Body of pancreas (tissue), 2 donors: ENCODE results near the genes ZIK1, ZNF211, SLC27A5 and CHMP2A.

DNA sequence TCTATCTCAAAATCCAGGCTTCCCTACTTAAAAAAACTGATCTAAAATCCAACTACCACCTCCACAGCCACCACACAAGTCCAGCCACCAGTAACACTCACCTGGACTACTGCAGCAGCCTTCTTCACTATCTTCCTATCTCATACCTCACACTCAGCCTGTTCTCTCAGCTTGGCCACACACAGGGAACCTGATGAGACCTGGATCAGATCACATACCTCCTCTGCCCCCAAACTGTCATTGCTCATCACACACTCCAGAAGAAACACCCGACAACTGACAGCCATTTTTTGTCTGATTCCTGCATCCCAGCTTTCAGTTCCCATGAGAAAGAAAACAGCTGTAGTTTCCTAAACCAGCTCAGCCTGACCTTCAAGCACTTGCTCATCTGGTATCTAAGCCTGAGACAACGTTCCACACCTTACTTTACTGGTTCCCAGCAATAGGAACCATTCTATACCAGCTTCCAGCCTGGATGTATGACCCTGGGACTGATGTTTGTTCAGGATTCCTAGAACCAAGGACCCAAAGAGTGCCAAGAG, 1.2 kb downstream of the ZNF416 start:
- PRO-cap: no peak
- RAMPAGE, long total RNA, 2 experiments: no peak in any of the 2 experiments

- PRO-cap: bidirectional peak, plus-strand start at chr19:57584145, minus-strand start at chr19:57583940
- RAMPAGE, long total RNA, 2 experiments: no peak in any of the 2 experiments
These were observed at the start of gene ZIK1 for GRCh38 chr19:57583202-57584483. ZIK1 (plus strand) TSS chr19:57584145.

DNA sequence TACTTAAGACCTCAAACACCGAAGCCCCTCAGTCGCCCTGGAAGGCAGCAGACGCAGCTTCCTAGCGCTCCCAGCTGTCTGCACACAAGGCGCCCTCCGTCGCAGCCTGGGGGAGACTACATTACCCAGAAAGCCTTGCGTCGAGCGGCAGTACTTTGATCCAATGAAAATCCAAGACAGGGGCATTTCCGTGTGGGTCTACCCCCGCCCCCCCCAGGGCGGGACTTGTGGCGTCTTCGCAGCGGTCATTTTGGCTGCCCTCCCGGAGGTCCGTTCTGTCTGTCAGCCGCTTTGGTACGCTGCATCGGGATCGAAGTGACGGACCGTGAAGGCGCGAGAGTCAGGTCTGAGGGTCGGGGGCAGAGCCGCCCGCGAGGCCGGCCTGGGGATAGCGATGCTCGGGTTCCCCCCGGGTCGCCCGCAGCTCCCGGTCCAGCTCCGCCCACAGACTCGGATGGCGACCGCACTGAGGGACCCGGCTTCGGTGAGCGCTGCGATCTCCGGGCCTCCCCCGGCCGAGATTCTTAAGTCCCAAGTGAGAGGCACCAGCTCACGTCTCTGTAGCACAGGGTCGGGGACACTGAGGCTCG, at the start of gene ZNF211:
TSS of gene ZNF211 (plus strand) at position 216 of the 590 bp plus-strand sequence.
- PRO-cap: bidirectional peak, plus-strand start at position 241 of the sequence, minus-strand start at position 118 of the sequence; unidirectional peak, plus-strand start at position 447 of the sequence
- RAMPAGE, long total RNA, 2 experiments: start-site peak on the plus strand in 2 of 2 experiments, centred at positions 229 to 230 of the sequence, 42 to 64 reads per replicate

DNA sequence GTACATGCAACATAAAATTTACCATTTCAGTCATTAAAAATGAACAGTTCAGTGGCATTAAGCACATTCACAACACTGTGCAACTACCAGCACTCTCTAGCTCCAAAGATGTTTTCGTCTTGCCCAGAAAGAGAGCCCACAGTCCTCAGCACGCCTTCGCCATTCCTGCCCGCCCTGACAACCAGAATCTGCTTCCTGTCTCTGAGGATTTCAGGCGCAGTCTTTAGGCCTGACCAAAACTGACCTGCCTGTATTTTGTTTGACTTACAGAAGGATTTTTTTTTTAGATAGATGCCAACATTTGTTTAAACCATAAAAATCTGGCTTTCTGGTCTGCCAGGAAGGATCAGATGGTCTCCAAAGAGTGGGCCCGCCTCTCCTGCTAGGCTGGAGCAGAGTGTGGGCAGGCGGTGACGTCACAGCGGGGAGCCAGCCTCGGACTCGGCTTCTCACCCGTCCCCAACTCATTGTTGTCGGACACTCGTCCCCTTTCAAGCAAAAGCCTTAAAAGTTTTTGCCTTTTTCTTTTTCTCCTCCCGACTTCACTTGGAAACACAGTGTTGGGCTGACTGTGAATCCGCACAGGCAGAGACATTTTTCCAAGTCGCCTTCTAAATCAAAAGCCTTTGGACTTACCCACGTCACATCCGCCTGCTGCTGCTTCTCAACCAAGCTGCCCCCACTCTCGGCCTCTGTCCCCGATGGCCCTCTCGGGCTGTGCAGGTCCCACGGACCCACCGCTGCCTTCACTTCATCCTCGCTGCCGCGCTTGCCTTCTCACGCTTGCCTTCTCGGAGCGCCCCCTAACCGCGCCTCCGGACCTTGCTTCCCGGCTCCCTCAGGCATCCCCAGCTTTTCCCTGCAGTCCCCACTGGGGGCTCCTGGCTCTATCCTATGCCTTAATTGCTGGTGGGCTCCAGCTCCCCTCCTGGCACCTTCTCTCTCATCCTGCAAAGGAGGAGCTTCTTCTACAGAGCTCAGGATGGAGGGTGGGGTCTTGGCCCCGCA, 4.2 kb upstream of the ZNF135 start:
- PRO-cap: no peak
- RAMPAGE, long total RNA, 2 experiments: start-site peak on the minus strand in 1 of 2 experiments, centred at position 777 of the sequence, 6 reads per replicate

- PRO-cap: no peak
- RAMPAGE, long total RNA, 2 experiments: no peak in any of the 2 experiments
These were observed 20.8 kb upstream of the ZNF8 start for GRCh38 chr19:58257648-58258684.

DNA sequence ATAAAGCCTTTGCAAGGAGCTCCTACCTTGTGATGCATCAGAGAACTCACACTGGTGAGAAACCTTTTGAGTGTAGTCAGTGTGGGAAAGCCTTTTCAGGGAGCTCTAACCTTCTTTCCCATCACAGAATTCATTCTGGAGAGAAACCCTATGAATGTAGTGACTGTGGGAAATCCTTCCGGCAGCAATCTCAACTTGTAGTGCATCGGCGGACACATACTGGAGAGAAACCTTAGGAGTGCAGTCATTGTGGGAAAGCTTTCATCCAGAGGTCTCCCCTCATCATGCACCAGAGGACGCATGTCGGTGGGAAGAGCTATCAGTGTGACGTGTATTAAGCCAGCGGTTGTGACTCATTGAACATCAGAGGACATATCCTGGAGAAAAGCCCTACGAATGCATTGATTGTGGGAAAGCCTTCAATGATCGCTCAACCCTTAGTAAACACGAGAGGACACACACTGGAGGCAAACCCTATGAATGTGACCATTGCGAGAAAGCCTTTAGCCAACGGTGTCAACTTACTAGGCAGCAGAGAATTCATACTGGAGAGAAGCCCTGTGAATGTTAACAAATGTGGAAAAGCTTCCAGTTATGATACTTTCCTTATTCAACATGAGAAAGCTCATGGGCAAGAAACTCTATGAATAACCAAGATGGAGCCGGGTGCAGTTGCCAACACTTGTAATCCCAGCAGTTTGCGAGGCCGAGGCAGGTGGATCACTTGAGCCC, 16.1 kb upstream of the ZNF8 start:
- PRO-cap: no peak
- RAMPAGE, long total RNA, 2 experiments: start-site peak on the plus strand in 1 of 2 experiments, centred at position 186 of the sequence, 10 reads per replicate

DNA sequence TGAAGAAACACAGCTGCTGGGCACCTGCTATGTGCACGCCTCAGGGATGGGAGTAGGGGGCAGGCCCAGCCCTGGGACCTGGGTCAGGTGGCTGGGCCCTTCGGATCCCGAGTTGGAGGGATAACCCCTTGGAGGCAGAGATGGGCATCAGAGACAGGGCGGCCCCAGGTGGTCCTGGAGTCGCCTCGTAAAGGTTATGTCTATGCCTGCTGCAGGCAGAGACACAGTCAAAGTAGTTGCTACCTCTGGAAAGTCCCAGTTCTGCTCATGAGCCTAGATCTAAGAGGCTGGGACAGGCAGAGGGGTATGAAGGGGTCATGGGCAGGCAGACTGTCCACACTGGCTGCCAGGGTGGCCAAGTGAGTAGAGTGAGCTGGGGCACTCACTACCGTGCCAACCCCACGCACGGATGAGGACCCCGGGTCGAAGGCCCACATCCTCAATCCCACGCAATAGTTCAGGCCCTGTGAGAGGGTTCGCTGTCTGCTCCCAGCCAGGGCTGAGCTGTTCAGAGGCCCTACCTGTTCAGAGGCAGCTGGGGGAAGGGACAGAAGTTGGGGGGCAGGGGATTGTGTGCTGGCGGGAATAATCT, 1.3 kb upstream of the RPS5 start:
- PRO-cap: no peak
- RAMPAGE, long total RNA, 2 experiments: no peak in any of the 2 experiments

DNA sequence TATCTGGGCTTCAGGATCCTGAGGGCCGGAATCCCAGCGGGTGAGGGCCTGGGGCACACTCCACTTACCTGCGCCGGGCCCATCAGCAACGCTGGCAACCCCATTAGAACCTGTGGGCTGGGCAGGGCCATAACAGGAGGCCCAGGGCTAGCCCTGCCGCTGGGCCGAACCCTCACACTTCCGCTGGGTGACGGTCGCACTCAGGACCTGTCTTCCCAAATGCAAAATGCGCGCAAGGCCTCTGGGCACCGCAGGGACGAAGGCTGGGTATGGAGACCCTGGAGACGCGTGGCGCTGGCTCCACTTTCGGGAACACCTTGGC, 301 bp downstream of the ZNF132 start:
- PRO-cap: no peak
- RAMPAGE, long total RNA, 2 experiments: no peak in any of the 2 experiments

DNA sequence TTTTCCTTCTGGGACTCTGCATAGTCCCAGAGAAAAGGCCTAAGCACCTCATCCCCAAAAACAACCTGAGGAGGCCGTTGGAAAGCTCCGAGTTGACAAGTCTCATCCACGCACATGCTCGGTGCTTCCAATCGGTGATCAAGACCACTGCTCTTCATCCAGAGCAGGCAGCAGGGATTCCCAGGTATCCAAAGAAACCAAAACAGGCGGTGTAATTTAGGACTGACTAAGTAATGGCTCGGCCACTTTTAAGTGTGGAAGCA, 1.2 kb upstream of the ZNF446 start:
- PRO-cap: no peak
- RAMPAGE, long total RNA, 2 experiments: no peak in any of the 2 experiments

- PRO-cap: no peak
- RAMPAGE, long total RNA, 2 experiments: no peak in any of the 2 experiments
These were observed at the start of gene SLC27A5 for GRCh38 chr19:58511820-58512409. SLC27A5 (minus strand) TSS chr19:58511992.

- PRO-cap: no peak
- RAMPAGE, long total RNA, 2 experiments: no peak in any of the 2 experiments
These were observed 3.1 kb downstream of the CHMP2A start for GRCh38 chr19:58551470-58552538.

DNA sequence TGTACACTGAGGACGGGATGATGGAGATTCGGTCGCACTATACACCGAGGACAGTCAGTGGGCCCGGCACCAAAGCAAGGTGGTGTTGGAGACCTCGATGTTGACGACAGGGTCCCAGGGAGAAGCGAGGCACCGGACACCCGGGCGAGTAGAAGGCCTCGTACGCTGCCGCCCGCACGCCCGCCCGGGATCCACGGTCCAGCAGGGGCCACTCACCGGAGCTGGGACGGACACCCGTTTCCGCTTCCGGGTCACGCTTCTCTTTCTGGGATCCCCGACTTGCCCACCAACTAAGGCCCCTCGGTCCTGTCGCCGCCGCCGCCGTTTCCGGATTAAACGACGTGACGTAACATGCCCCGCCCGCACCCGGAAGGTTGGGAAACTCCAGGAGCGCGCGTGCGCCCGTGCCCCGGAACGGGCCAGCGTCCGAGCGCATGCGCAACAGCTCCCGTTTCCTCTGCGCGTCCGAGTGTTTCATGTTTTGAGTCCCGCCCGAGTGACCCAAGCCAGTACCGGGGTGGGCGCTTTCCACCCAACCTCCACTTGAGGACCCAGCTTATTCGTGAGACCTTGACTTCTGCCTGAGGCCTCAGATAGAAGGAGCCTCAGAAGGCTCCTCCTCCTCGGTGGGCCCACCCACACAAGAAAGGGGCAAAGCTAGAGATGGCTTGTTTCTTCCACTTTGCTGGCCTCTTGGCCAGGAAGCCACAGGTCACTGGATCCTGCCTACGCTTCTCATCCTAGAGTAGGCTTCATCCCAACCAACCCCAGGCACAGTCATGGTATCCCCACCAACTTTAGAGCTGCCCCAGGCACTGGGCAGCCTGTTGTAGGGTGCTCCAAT, at the start of gene CHMP2A:
TSS of gene CHMP2A (minus strand) at position 334 of the 844 bp plus-strand sequence.
- PRO-cap: bidirectional peak, plus-strand start at position 477 of the sequence, minus-strand start at position 327 of the sequence
- RAMPAGE, long total RNA, 2 experiments: start-site peak on the minus strand in 2 of 2 experiments, centred at positions 245 to 256 of the sequence, 198 to 620 reads per replicate

DNA sequence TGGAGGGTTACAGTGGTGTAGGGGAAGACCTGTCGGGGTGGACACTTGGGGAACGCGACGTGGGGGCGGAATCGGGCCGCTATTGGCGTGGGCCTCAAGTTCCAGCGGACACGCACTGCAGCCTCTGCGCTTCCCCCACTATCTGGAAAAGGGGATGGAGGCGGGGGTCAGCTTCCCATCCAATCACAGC, 939 bp upstream of the UBE2M start:
- PRO-cap: bidirectional peak, plus-strand start outside the sequence, minus-strand start at position 140 of the sequence
- RAMPAGE, long total RNA, 2 experiments: no peak in any of the 2 experiments

DNA sequence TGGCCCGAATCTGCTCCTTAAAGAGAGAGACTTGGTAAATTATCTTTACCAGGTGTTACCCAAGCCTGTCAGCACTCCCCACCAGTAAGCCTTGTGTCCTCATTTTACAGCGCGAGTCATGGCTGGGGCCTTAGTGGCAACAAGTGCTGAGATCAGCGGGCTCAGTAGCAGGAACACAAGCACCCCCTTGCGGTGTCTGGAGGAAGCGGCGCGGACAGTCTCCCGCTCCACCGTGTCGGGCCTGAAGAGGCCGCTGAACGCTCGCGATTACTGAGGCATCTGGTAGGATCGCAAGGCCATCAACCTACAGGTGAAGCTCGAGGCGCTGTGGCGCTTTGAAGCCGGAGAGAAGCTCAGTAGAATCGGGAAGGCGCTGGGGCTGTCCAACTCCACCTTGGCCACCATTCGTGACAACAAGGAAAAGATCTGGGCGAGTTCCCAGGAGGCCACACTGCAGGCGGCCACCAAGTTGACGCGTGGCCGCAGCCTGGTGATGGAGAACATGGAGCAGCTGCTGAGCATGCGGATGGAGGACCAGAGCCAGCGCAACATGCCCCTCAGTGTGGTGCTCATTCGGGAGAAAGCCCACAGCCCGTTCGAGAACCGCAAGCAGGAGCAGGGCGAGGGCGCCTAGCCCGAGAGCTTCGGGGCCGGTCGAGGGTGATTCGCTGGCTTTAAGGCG, 8.1 kb upstream of the MZF1 start:
- PRO-cap: no peak
- RAMPAGE, long total RNA, 2 experiments: no peak in any of the 2 experiments